Ileum (tissue), 1 donor: Measurements from ENCODE around the gene CLRN2.

DNA sequence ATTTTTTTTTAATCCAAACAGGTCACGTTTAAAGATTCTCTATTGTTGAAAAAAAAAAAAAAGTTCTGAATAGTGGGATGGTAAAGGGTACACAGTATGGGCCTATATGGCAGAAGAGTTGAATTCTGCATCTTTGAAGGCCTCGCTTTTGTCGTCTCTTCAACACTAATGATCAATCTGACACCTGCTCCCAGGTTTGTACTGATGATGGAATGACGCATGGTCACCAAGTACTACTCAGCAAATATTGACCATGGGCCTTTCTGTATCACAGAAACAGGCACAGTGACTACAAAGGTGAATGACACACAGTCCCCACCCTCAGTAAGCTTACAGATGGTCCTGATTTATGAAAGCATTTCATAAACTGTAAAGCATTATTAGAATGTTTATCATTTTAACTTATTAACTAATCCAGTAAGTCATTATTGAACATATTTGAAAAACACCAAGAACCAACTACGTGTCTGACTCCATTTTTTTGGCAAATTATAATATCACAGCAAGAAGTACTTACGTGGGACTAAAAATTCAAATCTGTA, 152.5 kb downstream of the LDB2 start:
- PRO-cap = no peak

GRCh38 chr4:17514936-17515280, at the start of gene CLRN2:
TSS of gene CLRN2 (plus strand) at chr4:17515165.
- PRO-cap = no peak

- PRO-cap = no peak
Observed at GRCh38 chr4:17515281-17515769, 360 bp downstream of the CLRN2 start.

DNA sequence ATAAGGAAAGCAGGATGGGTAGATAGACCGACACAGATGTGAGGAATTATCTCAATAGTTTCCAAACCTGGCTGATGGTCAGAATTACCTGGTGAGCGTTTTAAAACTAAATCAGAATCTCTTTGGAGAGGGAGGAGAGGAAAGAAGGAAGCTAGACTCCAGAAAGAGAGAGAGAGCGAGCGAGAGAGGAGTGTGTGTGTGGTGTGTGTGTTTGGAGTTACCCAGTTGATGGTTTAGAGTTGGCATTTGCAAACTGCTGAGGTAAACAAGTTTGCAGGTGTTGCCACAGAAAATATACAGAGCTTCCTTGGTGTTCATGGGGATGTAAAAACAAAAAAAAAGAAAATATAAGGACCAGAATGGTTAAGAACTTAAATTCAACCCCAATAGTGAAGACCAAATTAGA, 26.5 kb upstream of the LAP3 start:
- PRO-cap = no peak

DNA sequence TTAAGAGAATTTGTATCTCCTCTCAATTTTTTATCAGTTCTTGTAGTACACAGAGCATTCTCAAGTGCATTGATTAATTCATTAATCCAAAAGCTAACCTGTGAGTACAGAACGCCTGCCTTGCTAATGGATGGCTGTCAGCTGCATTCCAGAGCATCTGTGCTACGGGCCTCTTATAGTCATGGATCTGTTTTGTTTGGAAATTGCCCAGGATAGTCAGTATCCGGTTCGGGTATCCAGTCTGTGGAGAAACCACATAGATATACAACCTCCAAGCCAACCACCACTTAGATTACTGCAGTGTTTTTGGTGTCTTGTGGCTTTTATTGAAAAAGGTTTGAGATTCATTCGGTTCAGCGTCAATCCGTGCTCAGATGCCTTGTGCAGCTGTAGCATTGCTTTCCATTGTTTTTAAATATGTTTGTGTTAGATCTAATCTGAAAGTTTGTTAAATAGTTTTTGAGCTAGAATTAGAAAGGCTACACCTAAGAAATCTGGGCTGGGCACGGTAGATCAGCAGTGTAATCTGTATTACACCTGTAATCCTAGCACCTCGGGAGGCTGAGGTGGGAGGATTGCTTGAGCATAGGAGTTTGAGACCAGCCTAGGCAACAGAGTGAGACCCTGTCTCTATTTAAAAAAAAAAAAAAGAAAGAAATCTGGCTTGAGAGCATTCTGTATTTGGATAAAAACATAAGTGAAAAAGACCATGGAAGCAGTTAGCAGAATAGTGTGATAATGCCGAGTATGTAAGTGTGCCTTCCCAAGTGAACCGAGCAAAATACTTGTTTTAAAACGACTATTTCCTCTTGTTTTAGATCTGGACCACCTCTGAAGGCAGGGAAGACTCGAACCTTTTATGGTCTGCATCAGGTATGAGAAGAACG, 4.2 kb downstream of the LAP3 start:
- PRO-cap = no peak

DNA sequence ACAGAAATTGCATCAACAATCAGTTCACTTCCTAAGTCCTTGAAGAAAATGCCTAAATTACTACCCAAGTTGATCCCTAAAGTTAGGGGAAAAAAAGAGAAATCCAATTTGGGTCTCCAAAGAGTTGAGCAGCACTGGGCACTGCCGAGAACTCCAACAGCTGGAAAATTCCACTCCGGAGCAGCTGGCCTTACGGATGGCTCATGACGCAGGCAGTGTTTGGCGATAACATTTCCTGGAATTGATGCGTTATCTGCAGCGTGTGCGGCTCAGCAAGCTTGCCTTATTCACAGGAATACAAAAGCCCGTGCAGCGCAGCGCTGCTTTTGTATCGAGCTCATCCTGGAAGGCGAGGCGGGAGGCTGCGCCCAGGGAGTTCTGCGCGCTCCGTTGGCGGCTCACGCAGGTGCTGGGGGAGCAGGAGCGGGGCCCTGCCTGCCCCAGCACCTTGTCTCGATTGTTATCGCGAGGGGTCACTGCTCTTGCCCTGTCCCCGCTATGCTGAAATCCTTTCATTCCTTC, 297.4 kb upstream of the LCORL start:
- PRO-cap = no peak

DNA sequence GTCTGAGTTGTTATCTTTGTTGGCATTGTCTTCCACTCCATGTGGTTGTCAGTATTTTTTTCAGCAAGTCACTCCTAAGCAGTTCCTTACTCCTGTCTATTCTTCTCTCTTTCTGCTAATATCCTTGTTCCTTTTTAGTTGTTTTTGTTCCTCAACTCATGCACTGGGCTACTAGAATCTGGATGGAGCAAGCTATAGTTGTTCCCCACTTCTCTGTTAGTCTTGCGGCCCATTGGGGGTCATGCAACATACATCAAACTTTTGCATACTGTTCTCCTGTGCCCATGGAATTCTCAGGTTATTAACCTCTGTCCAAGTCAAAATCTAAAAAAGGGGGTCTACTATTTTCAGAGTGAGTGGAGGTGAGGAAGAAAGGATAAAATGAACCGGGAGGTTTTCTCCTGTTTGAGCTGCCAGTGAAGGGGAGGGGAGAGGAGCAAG, 300.1 kb upstream of the LCORL start:
- PRO-cap = no peak

DNA sequence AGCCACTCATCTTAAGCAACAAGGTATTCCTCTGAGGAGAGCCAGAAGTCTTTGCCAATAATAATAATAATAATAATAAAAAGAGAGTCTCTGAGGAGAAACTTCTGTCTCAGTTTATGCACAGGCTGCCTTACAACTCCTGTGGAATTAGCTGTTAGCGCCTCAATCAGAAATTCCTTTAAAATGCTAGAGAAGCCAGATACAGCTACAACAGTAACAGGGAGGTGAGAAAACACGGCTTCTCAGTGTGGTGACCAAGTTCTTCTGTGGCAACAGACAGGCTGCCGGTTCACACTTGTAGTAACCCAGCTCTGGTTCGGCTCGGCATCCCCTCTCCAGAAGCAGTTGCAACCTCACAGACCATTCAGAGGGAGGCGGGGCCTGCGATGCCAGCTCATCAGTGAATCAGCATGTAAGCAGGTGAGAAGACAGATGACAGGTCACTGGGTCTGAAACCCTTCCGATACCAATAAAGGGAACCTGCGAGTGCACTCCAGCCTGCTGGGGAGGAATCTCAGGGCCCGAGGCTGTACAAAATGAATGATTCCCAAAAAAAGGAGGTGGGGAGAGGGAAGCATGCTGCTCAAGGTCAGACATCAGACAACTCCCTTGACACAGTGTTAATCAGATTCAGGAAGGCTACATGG, 251.0 kb downstream of the KCNIP4 start:
- PRO-cap = no peak

- PRO-cap = no peak
Observed at GRCh38 chr4:22440710-22441633, 74.9 kb downstream of the ADGRA3 start.

DNA sequence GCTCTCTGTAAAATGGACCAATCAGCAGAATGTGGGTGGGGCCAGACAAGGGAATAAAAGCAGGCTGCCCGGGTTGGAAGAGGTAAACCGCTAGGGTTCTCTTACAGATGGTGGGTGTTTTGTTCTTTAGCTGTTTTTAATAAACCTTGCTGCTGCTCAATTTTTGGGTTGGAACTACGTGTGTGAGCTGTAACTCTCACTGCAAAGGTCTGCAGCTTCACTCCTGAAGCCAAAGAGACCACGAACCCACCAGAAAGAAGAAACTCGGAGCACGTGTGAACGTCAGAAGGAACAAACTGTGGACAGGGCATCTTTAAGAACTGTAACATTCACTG, 119.4 kb upstream of the ADGRA3 start:
- PRO-cap = no peak

GRCh38 chr4:23333705-23334652, 555.9 kb downstream of the PPARGC1A start:
- PRO-cap = no peak

DNA sequence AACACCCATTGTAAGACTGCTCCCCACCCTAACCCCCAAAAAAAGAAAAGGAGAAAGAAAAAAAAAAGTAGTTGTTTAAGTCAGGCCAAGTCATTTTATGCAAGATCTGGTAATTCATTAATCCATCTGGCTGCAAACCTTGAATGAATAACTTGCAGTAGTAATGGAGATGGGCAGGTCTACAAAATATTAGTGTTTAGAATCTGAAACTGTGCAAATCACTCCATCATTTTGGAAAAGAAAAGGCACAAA, 13.2 kb downstream of the PPARGC1A start:
- PRO-cap = no peak

DNA sequence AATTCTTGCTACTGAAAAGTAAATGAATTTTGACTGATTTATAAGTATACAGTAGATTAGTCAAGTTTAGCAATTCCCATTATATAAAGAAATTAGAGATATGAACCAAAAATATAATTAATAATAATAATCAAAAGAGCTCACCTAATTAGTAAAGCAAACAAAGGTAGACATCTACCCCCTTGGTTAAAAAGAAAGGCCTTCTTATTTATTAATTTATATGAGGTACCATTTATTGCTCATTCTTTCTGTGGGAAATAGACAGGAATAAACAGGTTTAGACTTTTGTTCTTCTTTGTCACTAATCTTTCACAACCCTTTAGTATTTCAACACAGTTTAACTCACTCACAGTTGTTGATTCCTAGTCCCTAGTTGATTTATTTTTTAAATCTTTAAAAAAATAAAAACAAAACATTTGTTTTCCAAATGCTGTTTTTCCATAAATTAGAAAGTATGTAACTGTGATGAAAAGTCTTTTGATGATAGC, 5.6 kb downstream of the PPARGC1A start:
- PRO-cap = no peak

DNA sequence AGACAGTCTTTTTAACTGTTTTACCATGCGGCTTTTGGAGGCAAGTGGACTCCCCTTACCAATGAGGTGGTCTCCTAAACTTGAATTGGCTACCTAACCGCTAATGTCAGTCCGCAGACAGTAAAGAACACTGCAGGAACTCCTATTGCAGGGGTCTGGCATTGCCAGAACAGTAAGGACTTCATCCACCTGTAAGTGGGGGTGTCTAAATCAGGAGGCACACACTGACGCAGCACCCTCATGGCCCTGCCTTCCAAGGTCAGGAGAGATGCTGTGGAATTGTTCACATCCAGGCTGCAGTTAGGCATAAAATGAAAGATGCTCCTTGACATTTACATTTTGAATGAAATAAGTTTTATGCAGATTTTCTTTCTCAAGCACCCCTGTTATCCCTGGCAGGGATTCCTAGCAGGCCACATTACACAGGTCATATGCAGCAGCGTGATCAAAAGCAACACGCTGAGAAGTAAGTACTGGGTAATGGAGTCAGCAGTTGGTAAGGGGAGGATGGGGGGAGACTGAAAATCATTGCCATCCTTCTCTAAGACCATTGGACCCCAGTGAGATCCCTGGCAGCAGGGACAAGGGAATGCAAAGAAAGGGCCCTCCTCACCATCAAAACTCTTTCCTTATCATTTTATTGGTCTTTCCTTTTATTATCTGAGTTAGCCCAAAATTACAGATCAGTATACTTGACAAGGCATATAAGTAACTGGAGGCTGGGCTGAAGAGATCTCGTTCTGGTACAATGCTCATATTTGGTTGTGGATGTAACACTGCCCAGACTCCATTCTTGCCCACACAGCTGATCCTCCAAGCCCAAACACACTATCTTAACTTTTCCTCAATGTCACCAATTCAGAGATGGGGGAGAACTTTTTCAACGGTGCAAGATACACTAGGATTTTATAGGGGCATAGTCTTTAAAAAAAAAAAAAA, 3.6 kb downstream of the PPARGC1A start:
- PRO-cap = no peak

GRCh38 chr4:23890360-23891463, 865 bp upstream of the PPARGC1A start:
- PRO-cap = no peak

DNA sequence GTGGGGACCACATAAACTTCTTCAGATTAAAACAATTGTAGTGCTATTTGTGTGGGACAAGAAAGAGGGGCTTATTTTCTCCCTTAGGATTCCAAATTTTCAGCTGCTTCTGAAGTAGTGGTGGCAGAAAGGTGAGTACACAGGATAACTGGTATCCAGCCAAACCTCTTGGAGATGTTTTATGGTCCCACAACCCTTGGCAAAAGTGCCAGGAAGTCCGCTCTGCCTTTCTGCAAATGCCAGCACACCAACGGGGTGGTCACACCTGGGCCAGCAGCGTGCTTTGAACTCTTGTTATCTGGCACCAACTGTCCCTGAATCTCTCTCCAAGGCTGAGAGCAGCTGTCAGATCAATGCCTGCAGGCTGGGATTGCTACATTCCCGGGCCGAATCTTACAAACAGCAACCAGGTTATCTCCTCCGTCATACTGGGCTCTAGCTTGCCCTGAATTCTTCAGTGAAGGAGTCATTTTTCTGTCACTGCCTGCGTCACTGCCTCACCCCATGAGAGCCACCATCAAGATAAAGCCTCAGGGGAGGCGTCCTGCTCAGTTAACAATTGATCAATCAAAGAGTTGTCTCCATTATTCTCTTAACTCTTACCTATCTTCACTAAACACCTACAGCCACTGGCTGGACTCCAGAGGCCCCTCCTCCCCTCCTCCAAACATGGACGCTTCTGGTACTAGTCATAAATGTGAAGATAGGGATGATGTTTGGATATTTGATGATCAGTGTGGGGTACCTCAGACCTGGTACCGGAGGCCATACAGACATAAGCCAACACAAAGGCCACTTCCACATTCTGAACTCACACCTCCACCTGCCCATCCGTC, 329.4 kb upstream of the PPARGC1A start:
- PRO-cap = no peak

DNA sequence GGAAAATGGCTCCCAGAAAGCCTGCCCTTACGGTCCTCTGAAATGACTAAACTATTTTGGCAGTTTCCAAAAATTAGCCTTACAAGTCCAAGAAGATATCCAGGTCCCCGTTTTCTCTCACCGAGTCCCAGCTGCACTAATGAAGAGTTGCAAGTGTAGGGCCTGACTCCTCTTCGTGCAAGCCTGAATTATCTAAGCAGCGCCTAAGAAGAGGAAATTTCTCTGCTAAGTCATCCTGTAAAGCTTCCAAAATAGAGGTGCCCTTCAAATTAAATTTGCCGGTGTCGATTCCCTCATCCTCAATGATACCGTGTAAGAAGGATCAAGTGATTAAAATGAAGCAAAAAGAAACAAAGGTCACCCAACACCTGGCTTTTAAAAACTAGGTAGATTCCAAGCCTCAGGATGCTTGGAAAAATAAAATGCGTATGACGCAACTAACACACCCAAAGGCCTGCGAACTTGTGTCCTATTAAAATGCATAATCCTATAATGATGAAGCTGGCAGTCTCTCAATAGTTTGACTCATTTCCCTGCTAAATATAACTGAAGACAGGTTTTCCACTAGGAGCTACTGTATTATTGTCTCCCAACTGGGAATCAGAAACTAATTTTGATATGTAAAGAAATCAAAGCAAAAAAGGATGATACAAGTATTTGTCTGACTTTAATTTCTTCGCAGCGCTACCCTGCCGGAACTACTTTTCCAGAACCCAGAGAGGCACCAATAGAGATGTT, 263.3 kb downstream of the DHX15 start:
- PRO-cap = no peak

DNA sequence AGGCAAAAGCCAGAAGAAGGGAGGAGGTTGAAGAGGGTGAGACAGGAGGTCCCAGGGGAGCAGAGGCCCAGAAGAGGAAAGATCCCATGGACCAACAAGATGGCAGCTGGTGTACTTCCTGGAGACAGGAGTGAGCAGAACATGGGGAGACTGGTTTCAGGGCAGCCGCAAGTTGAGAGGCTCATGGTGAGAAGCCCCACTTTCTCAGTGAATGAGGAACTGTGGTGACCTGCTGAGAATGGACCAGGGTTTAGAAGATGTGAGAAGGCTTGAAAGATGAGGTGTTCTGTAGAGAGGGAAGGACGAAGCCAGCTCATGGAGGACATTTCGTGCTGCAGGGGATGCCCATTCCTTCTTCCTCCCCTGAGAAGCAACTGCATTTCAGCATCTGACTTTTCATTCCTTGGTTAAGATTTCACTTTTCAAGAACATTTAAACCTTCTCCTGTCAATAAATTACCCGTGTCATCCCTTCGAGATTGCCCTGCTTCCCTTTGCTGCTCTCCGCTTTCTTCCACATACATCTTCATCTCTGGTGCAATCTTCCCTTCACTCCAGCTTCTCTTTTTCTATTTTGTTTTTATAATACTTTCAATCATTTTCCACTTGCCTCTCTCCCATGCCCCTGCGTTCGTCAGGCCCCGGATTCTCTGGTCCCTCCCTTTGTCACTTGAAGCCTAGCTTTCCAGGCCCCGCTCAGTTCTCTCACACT, 34.7 kb downstream of the SOD3 start:
- PRO-cap = no peak

DNA sequence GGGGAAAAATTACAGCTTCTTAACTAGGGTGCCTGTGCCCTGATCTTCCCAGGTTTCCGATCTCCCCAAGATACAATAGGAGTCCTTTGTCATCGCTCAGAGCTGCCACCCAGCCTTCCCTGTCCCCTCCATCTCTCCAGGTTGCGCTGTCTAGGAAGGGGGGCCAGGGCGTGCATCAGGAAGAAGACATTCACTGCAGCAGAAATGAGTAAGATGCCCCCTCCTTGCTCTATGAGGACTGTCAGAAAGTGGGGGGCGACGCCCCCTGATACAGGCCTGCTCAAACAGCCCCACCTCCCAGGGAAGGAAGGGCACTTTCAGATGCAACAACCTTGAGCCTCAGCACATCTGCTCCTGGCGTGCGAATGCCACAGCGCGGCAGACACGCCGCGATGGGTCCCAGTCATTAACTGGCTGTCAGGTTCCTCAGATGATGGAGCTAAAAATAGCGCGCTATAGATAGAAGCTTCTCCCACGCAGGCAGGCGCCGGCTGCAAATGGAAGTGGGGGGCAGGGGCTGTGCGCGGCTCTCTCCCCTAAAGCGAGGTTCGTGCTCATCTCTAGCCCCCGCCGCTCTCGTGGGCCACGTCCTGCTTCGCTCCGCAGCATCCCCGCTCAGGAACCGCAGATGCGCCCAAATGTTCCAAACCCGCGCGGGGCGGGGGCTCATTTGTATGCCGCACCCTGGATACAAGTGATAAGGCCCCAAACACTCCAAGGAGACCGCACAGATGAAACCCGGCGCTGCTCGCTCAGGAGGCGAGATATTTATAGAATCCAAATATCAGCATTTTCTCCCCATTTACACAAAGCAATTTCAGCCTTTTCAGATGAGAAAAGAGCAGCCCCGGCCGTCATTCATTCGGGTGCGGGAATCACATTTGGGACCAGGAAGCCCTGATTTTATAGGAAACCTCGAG, 57.6 kb upstream of the LGI2 start:
- PRO-cap = no peak

DNA sequence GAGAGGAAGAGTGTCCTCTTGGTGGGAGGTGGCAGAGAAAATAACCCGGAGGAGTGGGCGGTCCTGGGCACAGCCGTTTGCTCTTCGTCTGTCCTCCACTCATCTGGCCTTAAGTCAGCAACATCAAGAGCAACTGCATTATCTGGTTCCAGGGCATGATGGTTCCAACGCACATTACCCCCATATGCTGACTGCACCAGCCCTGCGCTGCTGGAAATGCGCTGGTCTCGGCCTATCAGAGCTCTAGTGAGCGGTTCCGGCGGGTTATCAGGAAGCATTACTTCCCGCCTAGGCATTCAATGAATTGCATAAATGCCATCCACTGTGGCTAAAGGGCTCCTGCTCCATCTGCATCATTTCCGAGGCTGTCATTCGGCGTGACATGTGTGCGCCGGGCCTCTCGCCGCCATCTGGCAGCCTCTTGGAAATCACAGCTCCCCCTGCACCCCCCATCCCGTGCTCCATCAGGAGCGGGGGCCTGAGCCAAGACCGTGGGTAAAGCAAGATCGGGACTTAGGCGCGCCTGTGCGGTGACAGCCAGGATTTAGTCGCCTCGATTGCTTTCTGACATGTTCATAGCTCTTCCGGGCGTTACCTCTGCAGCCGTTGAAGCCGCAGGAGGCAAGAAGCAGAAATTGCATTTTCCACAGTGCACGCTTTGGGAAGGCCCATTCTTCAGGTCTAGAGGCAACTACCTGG, 64.4 kb downstream of the SEPSECS start:
- PRO-cap = no peak